Bronchial lymph node (tissue), 1 donor: ENCODE results near the genes H3C3, H4C6 and BTN1A1.

DNA sequence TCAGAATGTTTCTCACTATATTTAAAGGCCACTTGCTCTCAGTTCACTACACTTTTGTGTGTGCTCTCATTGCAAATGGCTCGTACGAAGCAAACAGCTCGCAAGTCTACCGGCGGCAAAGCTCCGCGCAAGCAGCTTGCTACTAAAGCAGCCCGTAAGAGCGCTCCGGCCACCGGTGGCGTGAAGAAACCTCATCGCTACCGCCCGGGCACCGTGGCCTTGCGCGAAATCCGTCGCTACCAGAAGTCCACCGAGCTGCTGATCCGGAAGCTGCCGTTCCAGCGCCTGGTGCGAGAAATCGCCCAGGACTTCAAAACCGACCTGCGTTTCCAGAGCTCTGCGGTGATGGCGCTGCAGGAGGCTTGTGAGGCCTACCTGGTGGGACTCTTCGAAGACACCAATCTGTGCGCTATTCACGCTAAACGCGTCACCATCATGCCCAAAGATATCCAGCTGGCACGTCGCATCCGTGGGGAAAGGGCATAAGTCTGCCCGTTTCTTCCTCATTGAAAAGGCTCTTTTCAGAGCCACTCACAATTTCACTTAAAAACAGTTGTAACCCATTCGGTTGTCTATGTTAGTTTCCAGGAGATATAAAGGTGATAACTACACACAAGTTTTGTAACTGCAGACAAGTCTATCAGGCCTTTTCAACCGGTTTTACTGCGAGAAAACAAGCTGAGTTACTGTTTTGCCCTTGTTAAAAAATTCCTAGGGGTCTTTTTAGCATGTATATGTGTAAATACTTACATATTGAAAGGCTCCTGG is at the start of gene H3C3:
Gene H3C3, plus strand, starts transcription at position 49 of the 768 bp plus-strand sequence.
- PRO-cap: bidirectional peak, plus-strand start at position 51 of the sequence, minus-strand start outside the sequence

DNA sequence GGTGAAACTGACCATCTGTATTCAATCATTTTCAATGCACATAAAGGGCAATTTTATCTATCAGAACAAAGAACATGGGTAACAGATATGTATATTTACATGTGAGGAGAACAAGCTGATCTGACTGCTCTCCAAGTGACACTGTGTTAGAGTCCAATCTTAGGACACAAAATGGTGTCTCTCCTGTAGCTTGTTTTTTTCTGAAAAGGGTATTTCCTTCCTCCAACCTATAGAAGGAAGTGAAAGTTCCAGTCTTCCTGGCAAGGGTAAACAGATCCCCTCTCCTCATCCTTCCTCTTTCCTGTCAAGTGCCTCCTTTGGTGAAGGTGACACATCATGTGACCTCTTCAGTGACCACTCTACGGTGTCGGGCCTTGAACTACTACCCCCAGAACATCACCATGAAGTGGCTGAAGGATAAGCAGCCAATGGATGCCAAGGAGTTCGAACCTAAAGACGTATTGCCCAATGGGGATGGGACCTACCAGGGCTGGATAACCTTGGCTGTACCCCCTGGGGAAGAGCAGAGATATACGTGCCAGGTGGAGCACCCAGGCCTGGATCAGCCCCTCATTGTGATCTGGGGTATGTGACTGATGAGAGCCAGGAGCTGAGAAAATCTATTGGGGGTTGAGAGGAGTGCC is 5.3 kb downstream of the HFE start:
- PRO-cap: unidirectional peak, minus-strand start at position 202 of the sequence

- PRO-cap: bidirectional peak, plus-strand start at chr6:26123183, minus-strand start at chr6:26123036; unidirectional peak, minus-strand start at chr6:26123395
Observed at GRCh38 chr6:26122890-26123668, 647 bp downstream of the H2BC4 start.

DNA sequence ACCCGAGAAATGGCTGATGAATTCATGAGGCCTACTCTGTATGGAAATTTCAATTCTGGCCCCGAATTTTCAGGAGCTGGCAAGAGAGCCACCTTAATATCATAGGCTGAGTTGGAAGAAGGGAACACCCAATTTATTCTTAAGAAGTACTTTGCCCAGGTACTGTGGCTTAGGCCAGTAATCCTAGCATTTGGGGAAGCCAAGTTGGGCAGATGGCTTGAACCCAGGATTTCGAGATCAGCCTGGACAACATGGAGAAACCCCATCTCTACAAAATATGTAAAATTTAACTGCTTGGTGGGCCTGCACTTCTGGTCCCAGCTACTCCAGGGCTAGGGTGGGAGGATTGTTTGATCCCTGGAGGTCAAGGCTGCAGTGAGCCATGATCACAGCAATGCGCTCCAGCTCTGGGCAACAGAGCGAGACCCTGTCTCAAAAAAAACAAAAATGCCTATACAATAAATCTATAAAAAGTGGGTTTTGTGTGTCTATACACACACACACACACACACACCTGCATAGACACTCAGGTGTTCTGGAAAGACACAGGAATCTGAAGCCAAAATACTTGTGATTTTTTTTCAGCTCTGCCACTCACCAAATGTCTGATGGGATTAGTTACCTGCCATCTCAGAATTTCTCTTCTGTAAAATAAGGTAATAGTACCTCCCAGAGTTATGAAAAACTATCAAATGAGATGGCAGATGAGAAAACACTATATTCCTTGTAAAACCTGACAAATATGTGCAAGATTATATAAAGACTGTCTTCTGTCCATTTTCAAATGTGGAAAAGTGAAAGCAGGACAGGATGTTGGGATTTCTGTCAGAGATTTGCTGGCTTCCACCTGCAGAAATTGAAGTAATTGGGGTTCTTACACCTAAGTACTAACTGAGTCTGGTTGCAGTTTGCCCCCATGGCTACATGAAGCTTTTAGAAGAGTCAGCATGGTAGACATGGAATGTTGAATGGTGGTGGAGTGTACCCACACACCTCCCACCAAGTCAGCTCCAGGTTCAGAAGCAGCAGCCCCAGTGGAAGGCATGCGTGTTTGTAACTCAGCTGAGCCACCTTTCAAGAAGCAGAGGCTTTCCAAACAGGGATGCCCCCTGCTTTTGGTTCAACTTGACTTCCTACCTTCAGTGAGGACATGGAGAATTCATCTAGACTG is 15.8 kb downstream of the H2AC6 start:
- PRO-cap: no peak

DNA sequence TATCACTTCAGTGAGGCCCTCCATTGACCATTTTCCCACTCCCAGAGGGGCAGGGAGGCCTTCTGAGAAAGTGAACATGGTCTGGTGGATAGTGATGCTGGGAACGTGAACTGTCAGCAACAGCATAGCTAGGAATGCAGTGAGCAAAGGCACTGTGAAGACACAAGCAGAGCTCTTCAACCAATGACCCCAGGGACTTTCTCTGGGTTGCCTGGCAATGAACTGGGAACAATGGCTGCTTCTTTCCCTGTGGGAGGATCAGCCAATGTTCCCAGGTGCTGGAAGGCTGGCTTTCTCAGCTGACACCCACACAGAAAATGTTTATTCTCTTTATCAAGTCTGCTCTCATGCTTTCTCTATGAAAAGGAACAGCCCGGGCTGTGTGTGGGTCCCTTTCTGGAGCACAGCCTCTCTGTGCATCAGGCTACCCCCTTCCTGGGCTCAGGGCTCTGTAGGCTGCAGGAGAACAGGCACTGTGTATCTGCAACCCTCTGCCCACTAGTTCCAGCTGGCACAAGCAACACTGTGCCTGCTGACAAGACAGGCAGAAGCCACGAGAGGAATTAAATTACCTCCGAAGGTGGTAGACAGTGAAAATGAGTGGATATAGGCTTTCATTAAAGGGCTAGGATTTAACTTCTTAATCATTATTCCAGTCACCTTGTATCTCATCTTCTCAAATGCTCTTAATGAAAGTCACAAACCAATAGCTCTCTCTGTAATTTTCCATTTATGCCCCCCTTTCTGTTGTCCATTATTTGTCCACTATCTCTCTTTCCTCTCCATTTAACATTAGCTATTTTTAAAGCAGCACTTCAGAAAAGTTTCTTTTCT is 14.6 kb upstream of the H1-4 start:
- PRO-cap: no peak

GRCh38 chr6:26205899-26206617 is 1.6 kb downstream of the H4C5 start:
- PRO-cap: bidirectional peak, plus-strand start at chr6:26206201, minus-strand start at chr6:26206206

DNA sequence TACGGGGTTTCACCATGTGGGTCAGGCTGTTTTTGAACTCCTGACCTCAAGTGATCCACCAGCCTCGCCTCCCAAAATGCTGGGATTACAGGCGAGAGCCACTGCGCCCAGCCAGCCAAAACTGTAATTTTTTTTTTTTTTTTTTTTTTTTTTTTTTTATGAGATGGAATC is 1.6 kb downstream of the H2BC8 start:
- PRO-cap: no peak

DNA sequence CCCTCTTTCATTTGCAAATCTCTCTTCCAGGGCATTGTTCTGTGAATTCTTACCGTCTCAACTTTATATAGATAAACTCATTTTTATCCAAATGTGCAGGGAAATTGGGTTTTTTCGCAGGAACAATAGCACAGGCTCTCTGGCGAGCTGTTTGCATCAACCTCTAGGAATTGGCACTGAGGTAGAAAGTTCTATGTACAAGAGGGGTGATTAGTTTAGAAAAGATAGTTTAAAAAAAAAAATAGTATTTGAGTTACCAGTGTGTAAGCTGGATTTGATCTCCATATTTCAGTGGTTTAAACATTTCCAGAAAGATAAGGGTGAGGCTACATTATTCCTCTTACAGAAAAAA is 517 bp upstream of the H1-3 start:
- PRO-cap: no peak

DNA sequence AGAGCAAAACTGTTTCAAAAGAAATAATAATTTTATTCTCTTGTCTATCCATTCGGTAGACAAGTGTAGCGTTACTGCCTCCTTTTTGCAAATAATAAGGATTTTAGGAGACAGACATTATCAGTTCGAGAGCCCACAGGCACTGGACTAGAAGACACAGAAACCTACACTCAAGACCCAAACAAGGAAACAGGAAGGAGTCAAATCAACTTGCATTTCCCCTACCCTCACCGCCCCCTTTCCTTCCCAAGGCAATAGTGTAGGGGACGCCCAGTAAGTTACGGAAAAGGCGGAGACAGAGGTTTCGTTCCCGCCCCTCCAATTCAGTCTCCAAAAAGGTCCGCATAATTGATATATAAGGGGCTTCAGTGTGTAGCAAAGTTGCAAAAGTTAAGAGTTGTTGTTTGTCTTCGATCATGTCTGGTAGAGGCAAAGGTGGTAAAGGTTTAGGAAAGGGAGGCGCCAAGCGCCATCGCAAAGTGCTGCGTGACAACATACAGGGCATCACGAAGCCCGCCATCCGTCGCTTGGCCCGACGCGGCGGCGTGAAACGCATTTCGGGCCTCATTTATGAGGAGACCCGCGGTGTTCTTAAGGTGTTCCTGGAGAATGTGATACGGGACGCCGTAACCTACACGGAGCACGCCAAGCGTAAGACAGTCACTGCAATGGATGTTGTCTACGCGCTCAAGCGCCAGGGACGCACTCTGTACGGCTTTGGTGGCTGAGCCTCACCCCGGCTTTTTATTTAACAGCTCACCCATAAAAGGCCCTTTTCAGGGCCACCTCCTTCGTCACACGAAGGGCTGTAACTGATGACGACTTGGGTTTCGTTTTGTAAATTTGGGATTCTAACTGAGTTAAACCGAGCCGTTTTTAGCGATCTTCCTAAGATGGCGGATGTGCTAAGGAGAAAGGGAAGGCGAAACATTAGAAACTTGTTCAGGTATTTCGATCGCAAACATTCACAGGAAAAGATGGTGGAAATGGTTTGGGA is at the start of gene H4C6:
Gene H4C6, plus strand, starts transcription at position 384 of the 997 bp plus-strand sequence.
- PRO-cap: bidirectional peak, plus-strand start at position 388 of the sequence, minus-strand start at position 158 of the sequence; bidirectional peak, plus-strand start at position 891 of the sequence, minus-strand start at position 719 of the sequence

GRCh38 chr6:26274528-26274842 is 1.8 kb downstream of the H2BC10 start:
- PRO-cap: no peak

- PRO-cap: no peak
Observed at GRCh38 chr6:26284539-26285001, 764 bp downstream of the H4C8 start.

DNA sequence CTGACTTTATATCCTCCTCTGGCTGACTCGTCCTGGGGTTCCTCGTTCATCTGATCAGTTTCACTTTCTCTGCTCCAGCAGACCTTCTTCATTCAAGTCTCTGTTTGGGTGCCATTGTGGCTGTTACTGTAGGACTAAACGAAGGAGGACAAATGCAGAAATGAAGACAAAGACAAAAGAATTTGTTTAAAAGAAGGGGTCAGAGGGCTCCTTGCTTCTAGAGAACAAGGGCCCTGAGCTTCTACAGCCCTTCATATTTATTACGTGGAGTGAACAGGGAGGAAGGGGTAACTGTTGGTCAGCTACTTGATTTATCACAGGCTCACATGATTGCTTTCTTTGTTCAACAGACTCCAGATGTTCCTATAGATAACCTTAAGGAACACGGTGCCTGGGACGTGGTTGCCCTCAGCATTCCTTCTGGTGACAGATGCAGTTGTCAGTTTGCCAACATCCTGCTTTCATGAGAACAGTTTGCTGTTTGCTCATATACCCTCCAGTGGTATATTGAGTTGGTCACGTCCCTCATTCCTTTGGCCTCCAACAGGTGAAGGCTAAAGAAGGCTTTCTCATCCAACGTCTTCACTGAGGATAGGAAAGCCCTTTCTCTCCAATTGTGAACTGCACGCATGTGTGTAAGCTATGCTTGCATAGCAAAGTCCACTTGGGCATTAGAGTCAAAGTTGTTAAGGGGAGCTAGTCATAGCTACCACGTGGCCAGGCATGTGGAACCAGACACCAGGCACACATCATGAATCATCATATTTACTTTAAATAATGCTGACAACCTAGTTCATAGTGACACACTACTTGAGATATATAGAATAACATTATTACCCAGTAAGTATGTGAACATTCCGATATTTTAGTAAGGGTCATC is 10.6 kb upstream of the H4C8 start:
- PRO-cap: no peak

DNA sequence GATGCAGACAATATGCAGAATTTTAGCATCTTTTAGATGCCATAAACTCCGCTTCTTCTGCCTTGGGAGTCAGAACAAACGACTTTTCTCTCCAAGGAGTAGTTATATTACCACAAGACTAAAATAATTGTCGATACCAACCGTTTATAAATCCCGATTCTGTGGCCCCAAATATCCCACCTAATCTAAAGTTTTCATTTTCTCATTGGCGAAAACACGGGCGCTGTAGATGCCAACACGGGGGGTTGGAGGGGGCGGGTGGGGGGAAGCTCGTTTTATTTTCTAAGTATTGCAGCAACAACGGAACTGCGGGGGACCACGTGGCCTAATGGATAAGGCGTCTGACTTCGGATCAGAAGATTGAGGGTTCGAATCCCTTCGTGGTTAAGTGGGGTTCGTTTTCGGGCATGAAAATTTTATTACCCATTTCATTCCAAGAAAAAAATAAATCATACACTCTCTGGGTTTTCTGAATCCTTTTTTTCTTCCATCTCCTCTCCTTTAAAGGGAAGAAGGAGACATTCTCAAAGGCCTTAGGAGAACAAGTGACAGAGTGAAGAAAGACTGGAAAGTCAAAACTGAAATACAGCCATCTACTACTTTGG is 14.1 kb upstream of the H4C8 start:
- PRO-cap: no peak

- PRO-cap: no peak
Observed at GRCh38 chr6:26330075-26330670, 34.8 kb upstream of the BTN3A2 start.

DNA sequence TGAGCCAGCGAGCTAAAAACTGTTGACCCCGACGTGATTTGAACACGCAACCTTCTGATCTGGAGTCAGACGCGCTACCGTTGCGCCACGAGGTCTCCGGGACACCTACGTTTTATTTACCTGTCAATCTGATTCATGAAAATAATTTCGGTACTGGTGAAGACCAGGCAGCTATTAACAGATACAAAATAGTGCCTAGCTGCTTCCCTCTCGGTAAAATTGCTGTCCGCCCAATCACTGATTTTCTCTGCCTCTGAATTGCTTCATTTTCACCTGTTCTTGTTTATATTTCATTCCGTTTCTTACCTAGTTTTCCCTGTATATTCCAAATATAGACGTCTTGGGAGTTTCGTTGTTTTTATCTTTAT is 33.6 kb upstream of the BTN3A2 start:
- PRO-cap: no peak

DNA sequence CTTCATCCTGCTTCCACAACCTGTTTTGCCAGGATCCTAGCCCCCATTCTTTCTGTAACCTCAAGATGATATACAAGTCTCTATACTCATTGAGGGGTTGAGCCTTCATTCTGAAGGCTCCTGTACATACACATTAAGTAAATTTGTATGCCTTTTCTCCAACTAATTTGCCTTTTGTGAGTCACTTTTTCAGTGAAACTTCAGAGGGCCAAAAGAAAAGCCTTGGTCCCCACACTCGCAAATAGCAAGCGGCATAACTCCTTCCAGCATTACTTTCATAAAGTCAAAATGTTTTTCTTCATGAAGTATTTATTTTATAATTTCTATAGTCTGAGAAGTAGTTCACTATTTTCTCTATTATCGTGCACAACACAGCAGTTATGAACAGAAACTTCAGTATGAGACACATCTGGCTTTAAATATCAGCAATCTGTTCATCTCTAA is 17.9 kb upstream of the BTN3A2 start:
- PRO-cap: unidirectional peak, plus-strand start at position 213 of the sequence

GRCh38 chr6:26384113-26384513 is 1.2 kb downstream of the BTN2A2 start:
- PRO-cap: no peak

- PRO-cap: no peak
Observed at GRCh38 chr6:26422026-26422414, 18.3 kb upstream of the BTN3A3 start.

- PRO-cap: no peak
Observed at GRCh38 chr6:26448027-26448475, 7.7 kb downstream of the BTN3A3 start.

- PRO-cap: no peak
Observed at GRCh38 chr6:26499958-26500379, at the start of gene BTN1A1. Gene BTN1A1, plus strand, starts transcription at chr6:26500303.